Endothelial cell (in vitro differentiated cells): ENCODE measurements around the genes CCDC38 and AMDHD1.

DNA sequence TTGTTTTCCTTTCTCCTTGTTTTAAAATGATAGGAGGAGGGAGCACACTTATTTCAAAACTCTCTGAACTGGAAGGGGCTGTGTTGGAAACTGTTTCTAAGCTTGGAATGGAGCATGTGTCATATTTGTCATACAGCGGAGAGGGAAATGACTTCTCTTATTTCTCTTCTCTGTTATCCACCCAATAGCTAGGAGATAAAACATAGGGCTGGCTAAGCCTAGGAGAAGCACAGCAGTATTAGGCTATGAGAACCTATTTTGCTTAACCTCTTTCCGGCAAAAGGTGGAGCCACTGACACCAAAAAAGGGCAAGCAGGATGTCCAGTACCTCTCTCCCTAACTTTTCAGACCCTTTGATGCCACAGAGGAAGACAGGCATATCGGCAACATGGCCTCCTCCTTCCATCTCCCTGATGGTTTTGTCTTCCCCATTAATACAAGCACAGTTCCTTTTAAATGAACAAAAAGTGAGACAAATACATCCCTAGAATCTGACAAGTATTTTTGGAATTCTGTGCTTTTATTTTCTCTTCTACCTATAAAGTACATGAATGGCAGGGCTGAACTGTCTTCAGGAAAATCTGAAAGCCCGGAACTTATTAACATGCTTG, 148.4 kb downstream of the CRADD start:
- PRO-cap, result no peak

GRCh38 chr12:93918178-93918651, 230.2 kb upstream of the PLXNC1 start:
- PRO-cap, result no peak

- PRO-cap, result no peak
Observed at GRCh38 chr12:94270753-94271045, 122.3 kb downstream of the PLXNC1 start.

- PRO-cap, result no peak
Observed at GRCh38 chr12:94304917-94305756, 154.5 kb downstream of the CEP83 start.

- PRO-cap, result no peak
Observed at GRCh38 chr12:94367422-94368364, 92.0 kb downstream of the CEP83 start.

DNA sequence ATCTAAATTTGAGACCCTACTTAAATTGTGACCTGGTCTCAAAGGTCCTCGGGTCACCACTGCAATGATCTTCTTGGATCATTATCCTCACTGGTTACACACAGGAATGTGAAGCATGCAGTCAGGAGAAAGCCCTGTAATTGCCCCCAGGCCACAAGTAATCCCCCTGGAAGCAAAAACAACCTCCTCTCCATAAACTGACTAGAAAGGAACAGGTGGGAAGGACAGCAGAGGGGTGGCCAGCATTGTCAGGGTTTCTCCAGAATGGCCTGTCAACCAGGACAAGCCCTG, 36.2 kb downstream of the TMCC3 start:
- PRO-cap, result no peak

DNA sequence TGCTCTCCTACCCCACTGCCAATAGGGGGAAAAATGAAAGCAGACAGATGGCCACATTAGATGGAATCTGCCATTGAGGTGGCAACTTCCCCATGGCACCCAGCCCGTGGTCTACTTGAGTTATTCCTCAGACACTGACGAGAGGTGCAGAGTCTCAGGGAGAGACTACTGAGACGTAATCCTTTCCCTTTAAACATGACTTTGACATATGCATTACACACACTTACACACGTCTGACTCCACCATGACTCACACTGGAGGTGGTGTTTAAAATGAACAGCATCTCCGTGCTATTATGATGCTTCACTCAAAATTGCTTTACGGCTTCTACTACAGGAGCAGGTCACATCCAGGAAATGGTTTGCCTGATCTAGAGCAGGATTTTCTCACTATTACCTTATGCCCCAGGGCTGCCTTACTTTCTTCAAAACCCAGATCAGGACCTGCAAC, 31.4 kb downstream of the TMCC3 start:
- PRO-cap, result no peak

GRCh38 chr12:94872230-94872429, 131.4 kb downstream of the NDUFA12 start:
- PRO-cap, result no peak

- PRO-cap, result bidirectional peak, plus-strand start at chr12:95546788, minus-strand start at chr12:95546630
Observed at GRCh38 chr12:95546200-95546995, 4.9 kb downstream of the USP44 start.

GRCh38 chr12:95733106-95733354, 57.5 kb downstream of the NTN4 start:
- PRO-cap, result no peak

DNA sequence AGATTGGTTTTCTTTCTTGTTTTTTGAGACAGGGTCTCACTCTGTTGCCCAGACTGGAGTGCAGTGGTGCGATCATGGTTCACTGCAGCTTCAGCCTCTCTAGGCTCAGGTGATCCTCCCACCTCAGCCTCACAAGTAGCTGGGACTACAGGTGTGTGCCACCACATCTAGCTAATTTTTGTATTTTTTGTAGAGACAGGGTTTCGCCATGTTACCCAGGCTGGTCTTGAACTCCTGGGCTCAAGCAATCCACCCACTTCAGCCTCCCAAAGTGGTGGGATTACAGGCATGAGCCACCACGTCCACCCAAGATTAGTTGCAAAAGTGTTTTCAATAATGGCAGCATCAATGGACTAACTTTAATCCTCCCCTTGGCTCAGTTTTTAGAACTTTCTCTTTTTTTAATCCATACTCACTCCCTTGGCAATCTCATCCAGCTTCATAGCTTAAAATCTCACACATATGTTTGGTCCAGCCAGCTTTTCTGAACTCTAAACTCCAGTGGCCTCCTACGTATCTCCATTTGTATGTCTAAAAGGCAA, 18.5 kb downstream of the NTN4 start:
- PRO-cap, result no peak

- PRO-cap, result no peak
Observed at GRCh38 chr12:95786826-95787547, 3.6 kb downstream of the NTN4 start.

DNA sequence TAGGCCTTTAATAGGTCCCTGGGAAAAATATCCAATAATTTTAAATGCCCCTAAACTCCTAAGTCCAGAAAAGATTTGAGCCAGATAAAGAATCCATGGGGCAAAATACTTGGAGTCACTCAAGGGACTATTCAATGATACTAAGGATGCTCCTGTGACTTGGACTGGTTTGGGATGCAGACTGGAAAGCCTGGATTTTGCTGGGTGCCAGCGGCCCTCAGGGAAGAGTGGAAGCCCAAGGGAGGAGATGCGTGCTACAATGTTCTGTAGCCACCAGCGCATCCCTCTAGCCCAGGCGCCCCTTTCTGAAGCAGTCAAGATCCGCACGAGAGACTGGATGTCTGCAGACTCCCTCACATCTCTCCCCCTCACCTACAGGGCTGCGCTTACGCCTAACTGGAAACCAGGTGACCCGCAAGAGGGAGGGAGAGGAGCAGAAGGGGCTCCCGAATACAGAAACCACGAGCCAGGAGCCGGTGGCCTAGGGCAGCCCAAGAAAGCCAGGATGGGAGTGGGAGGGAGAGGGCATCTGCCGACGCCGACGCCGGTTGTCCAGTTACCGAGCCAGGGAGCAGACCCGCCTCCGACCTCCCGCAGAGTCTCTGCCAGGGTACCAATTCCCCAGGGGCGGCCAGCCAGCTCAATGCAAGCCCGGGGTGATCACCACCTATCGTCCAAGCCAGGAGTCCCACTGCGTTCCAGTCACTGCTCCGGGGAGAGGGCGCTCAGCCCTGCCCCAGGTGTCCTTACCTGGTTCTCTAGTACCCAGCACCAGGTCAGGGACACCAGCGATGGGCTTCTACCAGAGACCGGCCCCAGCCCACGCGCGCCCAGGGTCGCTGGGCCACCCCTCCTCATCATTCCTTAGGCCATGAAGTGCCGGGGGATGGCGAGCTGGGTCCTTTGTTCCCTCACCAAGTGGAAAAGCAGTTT, 1.3 kb downstream of the NTN4 start:
- PRO-cap, result no peak

GRCh38 chr12:95842339-95842820, 16.4 kb upstream of the SNRPF start:
- PRO-cap, result no peak

DNA sequence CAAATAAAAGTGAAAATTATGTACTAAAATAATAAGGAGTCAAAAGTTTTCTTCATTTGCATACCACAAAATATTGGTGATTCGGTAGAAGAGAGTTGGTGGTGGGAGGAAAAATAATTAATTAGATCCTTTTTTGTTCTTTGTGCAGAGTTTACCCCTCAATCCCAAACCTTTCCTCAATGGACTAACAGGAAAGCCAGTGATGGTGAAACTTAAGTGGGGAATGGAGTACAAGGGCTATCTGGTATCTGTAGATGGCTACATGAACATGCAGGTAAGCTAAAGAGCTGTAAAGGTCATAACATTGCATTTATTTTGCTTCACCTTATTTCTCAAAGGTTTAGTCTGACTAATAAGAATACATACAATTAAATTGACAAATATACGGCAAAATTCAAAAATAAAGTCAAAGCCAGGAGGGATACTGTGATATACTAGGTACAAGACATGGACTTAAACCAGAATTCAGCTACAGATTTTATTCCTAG, 2.3 kb downstream of the SNRPF start:
- PRO-cap, result no peak

GRCh38 chr12:95942329-95942867, at the start of gene CCDC38:
Gene CCDC38 (minus strand): TSS chr12:95942614.
- PRO-cap, result bidirectional peak, plus-strand start at chr12:95942547, minus-strand start at chr12:95942573

DNA sequence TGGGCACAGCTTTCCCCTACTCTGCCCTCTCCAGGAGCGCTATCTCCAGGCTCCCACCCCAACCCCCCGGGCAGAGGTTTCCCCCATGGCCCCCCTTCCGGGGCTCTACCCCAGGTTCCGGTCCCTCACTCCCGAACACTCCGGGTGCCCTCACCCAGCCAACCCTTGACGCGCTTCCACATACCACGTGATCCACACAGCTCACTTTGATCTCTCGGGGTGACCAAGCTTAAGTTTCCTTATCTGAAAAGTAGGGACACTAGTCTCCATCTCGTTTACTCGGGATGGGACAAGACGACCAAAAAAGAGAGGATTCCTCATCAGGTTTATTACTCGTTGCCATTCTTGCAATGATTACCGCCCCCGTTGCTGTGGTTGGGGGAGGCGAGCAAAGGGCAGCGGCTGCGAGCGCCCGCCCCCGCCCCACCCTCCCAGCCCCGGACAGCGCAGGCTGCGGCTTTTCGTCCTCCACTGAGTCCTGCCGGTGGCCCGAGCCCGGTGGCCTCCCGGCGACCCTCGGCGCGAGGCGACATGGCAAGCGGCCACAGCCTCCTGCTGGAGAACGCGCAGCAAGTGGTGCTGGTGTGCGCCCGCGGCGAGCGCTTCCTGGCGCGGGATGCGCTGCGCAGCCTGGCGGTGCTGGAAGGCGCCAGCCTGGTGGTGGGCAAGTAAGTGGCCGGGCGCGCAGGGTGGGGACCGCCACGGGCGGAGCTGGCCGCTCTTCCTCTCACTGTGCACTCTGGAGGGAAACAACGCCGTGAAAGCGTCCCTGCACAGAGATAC, at the start of gene AMDHD1:
TSS of gene AMDHD1 (plus strand) at position 464 of the 783 bp plus-strand sequence.
- PRO-cap, result no peak

DNA sequence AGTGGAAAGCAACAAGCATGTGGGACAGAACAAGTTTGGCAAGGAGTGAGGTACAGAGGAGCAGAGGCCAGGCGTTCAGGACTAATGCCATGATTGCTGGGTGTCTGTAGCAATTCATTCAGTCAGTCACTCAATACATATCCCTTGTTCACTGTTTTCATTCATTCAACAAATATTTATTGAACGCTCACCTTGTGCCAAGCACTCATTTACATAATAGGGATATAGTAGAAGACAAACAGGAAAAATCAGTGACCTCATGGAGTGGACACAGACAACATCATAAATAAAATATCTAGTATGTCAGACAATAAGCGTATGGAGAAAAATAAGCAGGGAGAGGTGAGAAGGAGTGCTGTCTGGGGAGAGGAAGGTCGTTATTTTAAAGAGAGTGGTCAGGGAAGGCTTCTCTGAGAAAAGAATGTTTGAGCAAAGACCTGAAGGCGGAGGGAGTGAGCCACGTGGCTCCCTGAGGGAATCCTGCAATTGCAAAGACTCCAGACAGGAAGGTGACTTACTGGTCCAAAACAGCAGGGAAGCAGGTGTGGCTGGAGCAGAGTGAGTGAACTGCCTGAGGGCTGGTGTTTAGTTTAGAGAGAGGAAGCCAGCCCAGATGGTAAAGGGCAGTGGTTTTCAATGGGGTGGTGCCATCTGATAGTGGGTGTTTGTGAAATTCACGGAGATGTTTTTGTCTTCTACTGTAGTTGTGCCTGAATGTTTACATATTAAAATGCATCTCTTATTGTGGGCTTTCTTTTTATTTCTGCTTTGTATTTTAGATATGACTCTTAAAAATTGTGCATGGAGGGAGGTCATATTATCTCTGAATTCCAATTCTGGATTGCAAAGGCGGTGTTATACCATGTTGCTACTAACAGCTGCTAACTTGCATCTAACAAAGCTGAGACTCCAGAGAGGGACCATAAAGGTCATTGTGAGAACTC, 58.8 kb upstream of the LTA4H start:
- PRO-cap, result unidirectional peak, plus-strand start at position 525 of the sequence

GRCh38 chr12:96236190-96236832, 42.1 kb downstream of the ELK3 start:
- PRO-cap, result no peak

DNA sequence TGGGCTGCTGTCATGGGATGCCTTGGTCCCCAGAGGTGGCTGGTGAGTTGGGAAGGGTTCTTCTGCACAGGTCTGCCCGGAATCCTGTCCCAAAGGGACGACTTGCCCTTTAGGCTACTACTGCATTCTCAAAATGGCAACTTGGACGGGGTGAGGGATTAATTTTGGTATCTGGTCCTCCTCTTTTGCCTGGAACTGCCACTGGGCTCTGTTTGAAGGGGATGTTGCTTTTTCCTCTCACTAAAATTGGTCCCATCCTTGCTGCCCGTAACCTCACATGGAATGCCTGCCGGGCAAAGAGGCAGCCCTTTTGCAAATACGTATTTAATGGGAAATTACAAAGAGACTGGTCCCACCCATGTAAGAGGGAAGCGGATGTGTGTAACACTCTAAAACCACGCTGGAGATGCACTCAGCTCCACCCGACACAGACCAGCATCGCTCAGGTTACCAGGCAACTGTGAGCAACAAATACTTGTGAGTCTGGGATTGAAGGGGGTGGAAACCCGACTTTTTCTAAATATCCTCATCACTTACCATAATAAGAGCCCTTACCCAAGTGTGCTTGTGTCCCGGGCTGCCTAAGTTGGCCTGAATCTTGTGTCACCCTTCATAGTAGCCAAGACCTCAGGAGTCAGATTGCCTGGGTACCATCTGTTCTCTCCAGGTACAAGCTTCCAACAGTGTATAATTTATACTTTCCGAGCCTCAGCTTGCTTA, 47.6 kb downstream of the ELK3 start:
- PRO-cap, result bidirectional peak, plus-strand start at position 470 of the sequence, minus-strand start at position 408 of the sequence